HT-29 (cell line): ENCODE data around the genes REG1A, TMSB10 and CAPG.

DNA sequence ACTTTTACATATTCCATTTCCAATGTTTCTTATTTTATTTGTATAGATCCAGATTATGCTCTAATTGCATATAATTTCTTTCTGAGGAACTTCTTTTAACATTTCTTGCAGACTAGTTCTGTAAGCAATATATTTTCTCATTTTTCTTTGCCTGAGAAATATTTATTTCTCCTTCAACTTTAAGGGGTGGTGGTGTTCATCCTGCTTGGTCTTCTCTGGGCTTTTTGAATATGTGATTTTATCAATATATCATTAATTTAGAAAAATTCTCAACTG lies 737.8 kb upstream of the LRRTM4 start:
- RAMPAGE, long total RNA, result no peak

- RAMPAGE, long total RNA, result no peak
These were observed 403.9 kb upstream of the REG3G start for GRCh38 chr2:78621691-78621905.

- RAMPAGE, long total RNA, result no peak
These were observed 360.3 kb upstream of the REG3G start for GRCh38 chr2:78665225-78665591.

- RAMPAGE, long total RNA, result no peak
These were observed at the start of gene REG1A for GRCh38 chr2:79120388-79120787. REG1A (plus strand) TSS chr2:79120488.

GRCh38 chr2:79631395-79631744 lies 118.5 kb downstream of the CTNNA2 start:
- RAMPAGE, long total RNA, result no peak

- RAMPAGE, long total RNA, result no peak
These were observed 1177.4 kb upstream of the LRRTM1 start for GRCh38 chr2:81481875-81482468.

- RAMPAGE, long total RNA, result no peak
These were observed 1835.4 kb upstream of the LRRTM1 start for GRCh38 chr2:82140008-82140389.

GRCh38 chr2:84781923-84782405 lies 98.9 kb downstream of the TRABD2A start:
- RAMPAGE, long total RNA, result no peak

DNA sequence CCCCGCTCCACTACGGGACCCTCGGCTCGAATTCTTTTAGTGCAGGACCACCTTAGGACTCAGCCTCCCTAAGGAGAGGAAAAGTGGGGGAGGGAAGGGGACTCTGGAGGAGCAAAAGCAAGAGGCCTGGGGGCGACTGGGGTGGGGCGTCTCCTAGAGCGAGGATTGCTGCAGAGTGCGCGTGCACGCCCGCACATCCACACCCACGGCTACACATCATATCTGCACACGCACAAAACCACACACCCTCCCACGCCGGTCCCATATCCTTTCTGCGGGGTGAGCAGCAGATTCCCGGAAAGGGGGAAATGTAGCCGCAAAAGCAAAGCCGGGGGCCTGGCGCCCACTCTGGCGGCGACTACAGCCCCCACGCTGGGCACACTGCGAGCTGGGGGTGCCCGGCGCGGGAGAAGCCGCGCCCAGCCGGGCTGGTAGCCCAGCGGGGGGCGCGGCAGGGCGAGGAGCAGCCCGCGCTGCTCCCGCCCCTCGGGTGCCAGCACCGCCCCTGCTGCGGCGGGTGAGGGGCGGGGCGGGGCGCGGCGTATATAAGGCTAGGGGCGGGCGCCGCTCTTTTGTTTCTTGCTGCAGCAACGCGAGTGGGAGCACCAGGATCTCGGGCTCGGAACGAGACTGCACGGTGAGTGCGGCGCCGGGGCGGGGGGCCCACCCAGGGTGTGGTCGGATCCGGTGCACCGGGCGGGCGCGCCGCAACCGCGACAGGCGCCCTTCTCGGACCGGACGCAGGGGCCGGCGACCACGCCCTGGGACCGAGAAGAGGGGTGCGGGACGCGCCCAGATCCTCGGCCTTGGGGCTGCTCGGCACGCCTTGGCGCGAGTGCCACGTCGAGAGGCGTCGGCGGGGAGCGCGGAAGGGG lies at the start of gene TMSB10:
TMSB10 (plus strand) TSS at position 575 of the 875 bp plus-strand sequence.
- RAMPAGE, long total RNA, result no peak

DNA sequence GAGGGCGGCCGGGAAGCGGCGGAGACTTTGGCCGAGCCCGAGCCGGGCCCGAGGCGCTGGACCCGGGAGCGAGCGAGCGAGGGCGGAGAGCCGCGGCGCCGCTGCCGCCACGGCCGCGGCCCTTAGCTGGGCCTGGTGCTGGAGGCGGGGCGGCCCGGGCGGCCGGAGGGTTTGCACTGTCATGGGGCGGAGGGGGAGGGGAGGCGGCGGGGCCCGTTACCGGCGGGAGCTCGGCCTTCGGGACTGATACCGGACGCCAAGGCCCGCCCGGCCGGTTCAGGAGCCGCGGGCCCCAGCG lies 526 bp downstream of the KCMF1 start:
- RAMPAGE, long total RNA, result no peak

GRCh38 chr2:85258860-85260261 lies 68.4 kb downstream of the TGOLN2 start:
- RAMPAGE, long total RNA, result no peak

- RAMPAGE, long total RNA, result no peak
These were observed 11.9 kb downstream of the TGOLN2 start for GRCh38 chr2:85315838-85316348.

GRCh38 chr2:85356840-85357356 lies 2.3 kb downstream of the ELMOD3 start:
- RAMPAGE, long total RNA, result no peak

- RAMPAGE, long total RNA, result no peak
These were observed 22.2 kb downstream of the ELMOD3 start for GRCh38 chr2:85376744-85377099.

- RAMPAGE, long total RNA, result start-site peak on the minus strand at chr2:85410332-85410344, 21 and 19 reads in 2 replicates
These were observed at the start of gene CAPG for GRCh38 chr2:85410165-85410898. CAPG (minus strand) TSS chr2:85410366.

DNA sequence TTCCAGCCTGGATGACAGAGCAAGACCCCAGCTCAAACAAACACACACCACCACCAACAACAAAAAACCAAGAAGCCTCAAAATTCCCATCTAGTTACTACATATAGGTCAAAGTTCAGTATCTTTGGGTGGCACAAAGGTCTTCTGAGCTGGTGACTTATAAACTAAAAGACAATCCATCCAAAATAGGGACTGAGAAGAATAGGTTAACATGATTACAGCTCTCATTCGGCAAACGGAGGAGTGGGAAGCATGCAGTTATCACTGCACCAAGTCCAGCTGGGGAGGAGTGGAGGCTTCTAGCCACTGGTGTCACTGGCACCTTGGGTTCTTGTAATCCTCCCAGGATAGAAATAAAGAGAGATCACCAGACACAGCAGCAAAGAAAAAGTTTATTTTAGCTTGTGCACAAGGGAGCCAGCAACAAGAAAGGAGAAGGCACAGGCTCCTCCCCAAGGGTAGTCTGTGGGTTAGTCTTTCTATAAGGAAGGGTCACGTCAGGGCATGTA lies 57.5 kb downstream of the SH2D6 start:
- RAMPAGE, long total RNA, result no peak

DNA sequence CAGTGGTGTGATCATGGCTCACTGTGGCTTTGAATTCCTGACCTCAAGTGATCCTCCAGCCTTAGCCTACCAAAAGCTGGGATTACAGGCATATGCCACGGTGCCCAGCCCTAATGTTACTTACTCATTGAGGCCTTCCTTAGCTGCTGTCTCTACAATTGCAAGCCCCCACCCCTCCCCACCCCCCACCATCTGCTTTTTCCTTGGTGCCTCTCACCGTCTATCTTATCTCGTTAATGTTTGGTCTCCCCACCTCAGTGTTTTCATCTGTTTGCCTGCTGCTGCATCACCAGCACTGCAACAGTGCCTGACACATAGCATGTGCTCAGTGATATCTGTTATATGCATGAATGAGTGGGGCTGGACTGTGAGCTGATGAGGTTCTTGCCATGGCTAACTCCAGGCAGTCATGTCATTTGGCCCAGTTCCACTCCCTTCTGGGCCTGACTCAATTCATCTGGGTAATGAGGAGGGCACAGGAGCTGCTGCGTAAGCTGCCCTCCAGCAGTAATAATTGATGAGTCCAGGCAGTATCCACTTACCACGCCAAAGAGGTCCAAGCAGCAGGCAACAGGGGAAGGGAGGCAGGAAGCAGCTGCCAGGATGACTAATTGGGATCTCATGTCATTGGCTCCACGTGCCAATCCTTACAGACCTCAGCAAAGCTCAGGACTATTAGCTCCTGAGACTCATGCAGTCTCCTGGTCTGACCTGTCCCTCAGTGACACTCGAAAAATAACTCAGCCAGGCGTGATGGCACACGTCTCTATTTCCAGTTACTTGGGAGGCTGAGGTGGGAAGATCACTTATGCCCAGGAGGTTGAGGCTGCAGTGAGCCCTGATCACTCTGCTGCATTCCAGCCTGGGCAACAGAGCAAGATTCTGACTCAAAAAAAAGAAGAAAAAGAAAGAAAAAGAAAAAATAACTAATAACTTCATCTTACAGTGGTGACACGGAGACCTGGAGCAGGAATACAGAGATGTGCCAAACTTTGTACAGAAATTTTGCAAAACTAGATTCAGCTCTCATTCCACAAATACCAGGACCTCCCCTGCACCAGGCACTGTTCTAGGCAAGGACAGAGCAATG lies 34.1 kb upstream of the MAT2A start:
- RAMPAGE, long total RNA, result no peak

DNA sequence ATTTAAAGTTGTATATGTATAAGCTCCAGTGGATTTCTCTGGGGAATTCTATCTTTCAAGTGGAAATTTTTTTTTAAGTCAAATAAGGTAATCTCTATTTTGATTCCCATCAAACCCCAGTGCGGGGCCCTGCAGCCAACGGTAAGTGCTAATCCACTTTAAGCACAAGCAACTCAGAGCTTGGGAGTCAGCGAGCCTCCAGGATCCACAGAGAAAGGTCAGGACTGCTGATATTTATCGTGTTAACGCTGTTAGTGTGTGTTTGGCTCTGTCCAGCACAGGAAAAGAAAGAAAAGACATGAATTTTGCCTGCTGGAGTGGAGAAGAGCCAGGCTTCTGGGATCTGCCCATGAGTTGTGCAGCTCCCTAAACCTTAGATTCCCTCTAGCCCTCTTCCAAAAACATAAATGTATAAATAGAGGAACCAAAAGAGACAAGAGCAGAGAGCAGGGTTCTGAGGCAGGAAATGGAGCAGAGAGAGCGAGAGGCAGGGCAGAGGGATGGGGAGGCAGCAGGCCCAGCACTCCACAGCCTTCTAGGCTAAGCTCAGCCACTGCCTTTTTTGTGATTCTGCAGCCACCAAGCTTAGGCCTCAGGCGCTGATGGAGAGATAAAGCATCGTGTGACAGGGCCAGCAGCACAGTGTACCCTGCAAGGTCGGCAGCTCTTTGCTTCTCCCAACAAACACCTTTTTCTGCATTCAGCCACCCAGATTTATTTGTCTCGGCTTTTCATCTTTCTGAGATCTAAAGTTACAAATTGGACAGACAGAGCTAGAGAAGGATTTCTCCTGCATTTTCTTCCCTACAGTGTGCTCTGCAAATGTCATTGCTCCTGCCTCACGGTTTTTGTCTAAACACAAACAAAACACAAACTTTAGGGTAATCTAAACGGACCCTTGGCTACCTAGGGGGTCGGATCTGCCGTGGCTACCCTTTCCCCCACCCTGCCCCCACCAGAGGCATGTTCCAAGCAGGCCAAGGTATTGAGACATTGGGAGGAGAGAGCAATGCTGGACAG lies 14.5 kb upstream of the MAT2A start:
- RAMPAGE, long total RNA, result no peak

- RAMPAGE, long total RNA, result no peak
These were observed 1.4 kb downstream of the MAT2A start for GRCh38 chr2:85540212-85540869.

DNA sequence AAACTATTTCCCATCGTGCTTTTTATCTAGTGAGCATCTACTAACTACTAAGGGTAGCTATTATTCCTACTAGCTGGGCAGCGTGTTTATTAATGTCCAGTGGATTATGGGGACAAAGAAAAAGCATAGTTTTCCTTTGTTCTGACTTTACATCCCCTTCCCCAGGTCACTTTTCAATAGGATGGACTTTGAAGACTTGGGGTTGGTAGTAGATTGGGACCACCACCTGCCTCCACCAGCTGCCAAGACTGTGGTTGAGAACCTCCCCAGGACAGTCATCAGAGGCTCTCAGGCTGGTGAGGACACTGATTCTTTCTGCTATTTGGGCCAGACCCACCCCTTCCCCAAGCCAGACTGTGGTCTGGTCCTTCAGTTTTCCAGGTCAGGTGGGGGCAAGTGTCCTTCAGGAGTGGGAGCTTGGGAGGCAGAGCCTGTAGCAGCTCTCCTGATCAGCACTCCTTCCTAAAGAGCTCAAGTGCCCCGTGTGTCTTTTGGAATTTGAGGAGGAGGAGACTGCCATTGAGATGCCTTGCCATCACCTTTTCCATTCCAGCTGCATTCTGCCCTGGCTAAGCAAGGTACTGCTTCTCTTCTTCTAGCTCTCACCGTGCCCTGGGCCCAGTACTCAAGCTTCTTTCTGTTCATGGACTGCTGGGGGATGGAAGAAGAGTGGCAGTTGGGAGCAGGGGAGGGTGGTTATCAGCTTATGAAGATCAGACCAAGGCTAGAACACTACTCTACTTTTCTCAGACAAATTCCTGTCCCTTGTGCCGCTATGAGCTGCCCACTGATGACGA lies 1.0 kb downstream of the RNF181 start:
- RAMPAGE, long total RNA, result no peak